Type B pancreatic cell (in vitro differentiated cells): ENCODE measurements around a stretch of chr18.

- PRO-cap, result bidirectional peak, plus-strand start at chr18:3448775, minus-strand start at chr18:3448537; bidirectional peak, plus-strand start at chr18:3449055, minus-strand start at chr18:3448932
Observed at GRCh38 chr18:3448601-3449157, 1.3 kb upstream of the TGIF1 start.

DNA sequence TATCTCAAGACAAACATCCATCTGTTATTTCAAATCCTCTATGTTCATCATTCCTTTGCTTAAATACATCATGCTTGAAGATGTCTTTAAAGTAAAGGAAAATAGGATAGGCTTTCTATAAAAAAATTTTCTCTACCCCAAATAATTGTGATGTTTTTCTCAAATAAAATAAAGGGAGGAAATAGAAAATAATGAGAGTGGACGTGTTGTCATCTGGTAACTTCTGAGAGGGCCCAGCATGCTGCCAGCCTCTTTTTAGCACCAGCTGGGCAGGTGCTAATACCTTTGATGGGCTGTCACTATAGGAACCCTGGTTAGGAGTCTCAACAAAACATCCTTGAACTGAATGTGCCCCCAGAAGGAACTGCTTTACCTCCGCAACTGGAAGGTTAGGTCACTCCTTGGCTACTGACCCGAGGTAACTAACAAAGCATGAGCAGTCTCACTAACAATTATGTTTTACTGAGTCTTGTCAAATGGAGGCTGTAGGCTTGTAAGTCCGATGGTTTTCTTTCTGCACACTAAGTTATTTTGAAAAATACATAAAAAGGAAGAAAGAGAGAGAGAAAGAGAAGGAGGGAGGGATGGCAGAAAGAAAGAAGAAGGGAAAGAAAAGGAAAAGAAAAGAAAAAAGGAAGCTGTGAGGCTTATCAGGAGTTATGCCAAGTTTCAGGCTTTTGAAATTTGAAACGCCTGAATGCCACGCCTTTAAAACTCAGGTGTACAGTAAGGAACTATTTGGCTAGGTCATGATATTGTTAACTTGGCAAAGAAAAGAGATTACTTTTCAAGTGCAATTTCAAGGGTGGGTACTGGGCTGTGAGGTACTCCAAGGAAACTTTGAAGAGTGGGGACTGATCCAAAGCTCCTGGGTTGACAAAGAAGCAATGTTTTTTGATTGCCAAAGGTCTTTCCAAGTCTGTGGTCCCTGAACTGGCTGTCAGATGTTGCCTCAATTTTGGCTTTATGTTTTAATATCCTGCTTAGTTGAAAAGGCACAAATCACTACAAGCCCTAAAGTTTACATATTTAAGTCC lies 91.0 kb downstream of the TGIF1 start:
- PRO-cap, result no peak

DNA sequence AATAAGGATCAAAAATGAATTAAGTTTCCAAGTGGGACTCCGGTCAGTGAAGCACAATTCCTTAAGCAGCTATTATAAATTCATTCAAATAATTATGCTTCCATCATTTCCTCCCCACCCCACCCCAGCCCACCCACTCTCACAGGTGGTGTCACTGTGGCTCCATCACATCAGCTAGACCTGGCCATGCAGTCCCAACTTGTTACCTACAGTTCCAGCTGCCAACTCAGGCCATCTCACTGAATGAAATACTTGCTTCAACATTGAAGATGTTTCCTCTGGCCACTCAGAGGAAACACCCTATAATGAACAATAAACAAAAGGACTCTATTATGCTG lies 134.1 kb downstream of the TGIF1 start:
- PRO-cap, result no peak

- PRO-cap, result bidirectional peak, plus-strand start at chr18:3604897, minus-strand start at chr18:3604762
Observed at GRCh38 chr18:3604413-3605455, 154.8 kb downstream of the TGIF1 start.

- PRO-cap, result no peak
Observed at GRCh38 chr18:3607270-3608113, 157.5 kb downstream of the TGIF1 start.

DNA sequence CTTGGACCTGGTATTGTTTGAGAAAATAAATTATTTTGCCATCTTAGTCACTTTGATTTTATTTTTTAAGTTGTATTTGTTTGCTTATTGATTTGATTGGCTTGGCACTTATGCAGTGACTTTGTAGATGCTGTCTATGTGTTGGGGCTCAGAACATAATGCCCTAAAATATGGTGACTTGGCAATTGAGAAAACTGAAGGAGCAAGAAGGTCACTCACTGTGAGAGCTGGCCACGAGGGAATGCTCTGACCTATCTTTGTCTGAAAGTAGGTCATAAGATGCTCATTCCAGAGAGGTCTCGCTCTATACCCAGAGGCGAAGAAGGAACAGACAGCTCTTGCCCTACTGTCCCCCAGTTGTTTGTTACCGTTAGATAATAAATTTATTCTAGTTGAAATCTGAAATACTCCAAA lies 158.5 kb downstream of the TGIF1 start:
- PRO-cap, result no peak

GRCh38 chr18:3874558-3875112 lies 424.7 kb downstream of the TGIF1 start:
- PRO-cap, result no peak

DNA sequence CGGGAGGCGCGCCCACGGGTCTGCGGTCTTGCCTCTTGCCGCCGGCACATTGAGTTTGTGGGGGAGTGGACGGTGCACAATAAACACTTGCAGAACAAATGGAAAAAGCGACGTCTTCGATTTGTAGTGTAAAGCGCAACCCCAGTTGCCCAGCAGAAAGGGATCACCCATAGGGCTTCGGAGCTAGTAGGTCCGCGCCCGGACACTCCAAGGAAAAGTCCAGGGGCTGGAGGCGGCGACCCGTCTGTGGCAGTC lies 976 bp upstream of the ZBTB14 start:
- PRO-cap, result no peak

- PRO-cap, result bidirectional peak, plus-strand start at chr18:5297010, minus-strand start at chr18:5296953
Observed at GRCh38 chr18:5296830-5297327, 1.4 kb upstream of the ZBTB14 start.

GRCh38 chr18:5396135-5396368 lies 100.5 kb upstream of the ZBTB14 start:
- PRO-cap, result no peak

- PRO-cap, result no peak
Observed at GRCh38 chr18:5406498-5407145, 111.1 kb upstream of the ZBTB14 start.

DNA sequence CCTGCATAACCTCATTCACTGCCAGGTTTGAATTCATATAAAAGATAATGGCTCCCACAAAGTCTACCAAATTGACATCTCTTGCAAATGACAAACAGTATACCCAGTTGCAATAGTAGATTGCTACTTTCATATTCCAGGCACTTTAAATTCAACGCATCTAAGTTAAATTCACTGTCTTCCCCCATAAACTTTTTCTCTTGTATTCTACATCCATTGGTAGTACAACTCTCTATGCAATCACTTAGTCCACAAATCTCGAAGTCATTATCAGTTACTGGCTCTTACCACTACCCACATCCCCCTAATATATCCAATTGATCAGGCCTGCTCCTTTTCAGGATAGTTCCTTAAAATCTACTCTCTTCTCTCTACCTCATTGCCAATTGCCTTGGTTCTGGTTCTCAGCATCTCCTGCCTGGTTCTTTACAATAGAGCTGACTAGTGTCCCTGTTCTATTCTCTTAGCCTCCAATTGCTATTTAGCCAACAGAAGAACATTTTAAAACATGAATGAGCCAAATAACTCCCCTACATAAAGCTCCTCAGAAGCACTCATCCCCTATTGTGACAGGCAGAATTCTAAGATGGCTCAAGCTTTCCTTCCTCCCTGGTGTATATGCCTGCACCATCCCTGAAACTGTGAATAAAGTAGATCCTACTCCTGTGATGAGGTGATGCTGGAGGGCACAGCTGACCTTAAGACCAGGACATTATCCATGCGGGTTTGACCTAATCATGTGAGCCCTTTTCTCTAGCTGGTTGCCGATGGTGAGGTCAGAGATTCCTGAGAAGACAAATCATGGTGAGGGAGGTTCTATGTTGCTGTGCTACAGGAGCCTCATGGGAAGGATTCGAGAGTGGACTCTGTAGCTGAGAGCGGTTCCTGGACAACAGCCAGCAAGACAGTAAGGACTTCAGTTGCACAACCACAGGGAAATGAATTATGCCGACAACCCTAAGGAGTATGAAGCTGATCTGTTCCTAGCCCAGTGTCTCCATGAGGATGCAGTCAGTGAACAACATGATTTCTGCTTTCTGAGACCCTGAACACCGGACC lies 80.7 kb downstream of the EPB41L3 start:
- PRO-cap, result no peak

DNA sequence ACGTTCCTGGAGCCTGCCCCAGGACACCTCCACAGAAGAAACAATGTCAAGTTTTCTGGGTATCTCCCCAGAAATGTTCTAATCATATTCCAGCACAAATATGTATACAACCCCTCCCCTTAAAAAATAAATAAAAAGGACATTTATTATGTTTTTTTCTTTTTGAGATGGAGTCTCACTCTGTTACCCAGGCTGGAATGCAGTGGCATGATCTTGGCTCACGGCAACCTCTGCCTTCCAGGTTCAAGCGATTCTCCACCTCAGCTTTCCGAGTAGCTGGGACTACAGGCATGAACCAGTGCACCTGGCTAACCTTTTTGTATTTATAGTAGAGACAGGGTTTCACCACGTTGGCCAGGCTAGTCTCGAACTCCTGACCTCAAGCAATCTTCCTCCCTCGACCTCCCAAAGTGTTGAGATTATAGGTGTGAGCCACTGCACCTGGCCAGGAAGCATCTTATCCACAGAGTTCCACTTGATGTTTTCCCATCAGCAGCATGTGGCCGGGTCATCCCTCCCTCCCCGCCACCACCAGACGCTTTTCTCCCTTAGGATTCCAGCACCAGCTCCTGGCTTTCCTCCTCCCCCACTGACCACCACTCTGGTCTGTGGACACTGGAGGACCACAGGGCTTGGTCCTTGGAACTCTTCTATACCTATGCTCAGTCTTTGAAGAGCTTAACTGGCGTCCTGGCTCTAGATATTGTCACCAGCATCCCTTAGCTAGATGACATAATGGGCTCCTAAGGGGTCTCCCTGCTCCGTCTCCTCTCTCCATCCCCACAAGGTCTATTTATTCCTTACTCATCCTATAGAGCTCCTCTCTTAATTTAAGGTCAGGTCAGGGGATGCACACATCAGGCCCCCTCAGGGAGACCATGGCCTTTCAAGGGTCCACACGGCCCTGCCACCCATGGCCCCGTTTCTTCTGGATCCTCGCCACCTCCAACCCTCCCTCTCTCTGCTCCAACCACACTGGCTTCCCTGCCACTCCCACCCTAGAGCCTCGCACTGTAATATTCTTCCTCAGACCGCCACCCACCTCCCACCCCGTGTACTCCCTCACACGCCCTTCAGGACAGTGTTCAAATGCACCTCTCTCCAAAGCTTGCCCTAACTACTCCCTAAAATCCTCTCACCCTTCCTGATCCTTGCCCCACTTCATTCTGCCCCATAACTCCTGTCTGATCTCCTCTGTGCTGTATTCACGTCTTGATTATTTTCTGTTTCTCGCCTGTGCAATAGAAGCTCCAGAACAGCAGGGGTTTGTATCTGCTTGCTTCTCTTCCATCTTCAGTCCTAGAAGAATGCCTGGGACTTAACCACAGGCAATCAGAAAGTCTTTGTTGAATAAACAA lies 26.0 kb downstream of the EPB41L3 start:
- PRO-cap, result no peak

GRCh38 chr18:5583159-5583574 lies 39.4 kb upstream of the EPB41L3 start:
- PRO-cap, result no peak

GRCh38 chr18:5630130-5630922 lies 86.5 kb upstream of the EPB41L3 start:
- PRO-cap, result unidirectional peak, minus-strand start at chr18:5630663

GRCh38 chr18:6371157-6371594 lies 43.5 kb downstream of the L3MBTL4 start:
- PRO-cap, result no peak

GRCh38 chr18:6394437-6394713 lies 20.3 kb downstream of the L3MBTL4 start:
- PRO-cap, result unidirectional peak, minus-strand start at chr18:6394555

- PRO-cap, result no peak
Observed at GRCh38 chr18:6431551-6432464, 17.1 kb upstream of the L3MBTL4 start.

GRCh38 chr18:6776114-6776622 lies 46.7 kb downstream of the ARHGAP28 start:
- PRO-cap, result no peak

- PRO-cap, result no peak
Observed at GRCh38 chr18:6810535-6810935, 81.0 kb downstream of the ARHGAP28 start.